ENCODE measurements around the genes DYNLRB2 and GAN.

- PRO-cap: no peak
- RAMPAGE, long total RNA, 3 experiments: no peak in any of the 3 experiments
Measured at GRCh38 chr16:78984858-78985408, 615.6 kb downstream of the MAF start.

- PRO-cap: no peak
- RAMPAGE, long total RNA, 3 experiments: no peak in any of the 3 experiments
Measured at GRCh38 chr16:79229144-79229691, 371.3 kb downstream of the MAF start.

DNA sequence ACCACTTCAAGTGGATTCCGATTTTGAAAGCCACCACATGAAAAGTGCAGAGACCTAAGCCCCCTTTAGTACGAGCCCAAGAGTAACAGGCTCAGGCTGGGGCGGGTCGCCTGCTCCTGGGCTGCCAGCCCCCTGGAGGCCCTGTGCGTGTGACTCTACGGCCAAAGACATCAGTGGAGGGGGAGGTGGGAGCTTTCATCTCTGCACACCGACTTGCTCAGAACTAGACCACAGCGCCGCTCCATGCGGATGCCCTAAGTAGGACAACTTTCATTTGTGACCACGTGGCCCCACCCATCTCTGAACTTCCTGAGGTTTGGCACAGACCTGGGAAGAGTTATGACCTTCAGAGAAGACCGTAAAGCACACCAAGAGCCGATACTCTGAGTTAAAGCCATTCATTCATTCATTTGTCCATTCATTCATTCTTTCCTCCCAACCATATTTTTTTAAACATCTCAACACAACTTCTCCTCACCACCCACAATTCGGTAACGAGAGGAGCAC lies 328.2 kb downstream of the MAF start:
- PRO-cap: no peak
- RAMPAGE, long total RNA, 3 experiments: no peak in any of the 3 experiments

DNA sequence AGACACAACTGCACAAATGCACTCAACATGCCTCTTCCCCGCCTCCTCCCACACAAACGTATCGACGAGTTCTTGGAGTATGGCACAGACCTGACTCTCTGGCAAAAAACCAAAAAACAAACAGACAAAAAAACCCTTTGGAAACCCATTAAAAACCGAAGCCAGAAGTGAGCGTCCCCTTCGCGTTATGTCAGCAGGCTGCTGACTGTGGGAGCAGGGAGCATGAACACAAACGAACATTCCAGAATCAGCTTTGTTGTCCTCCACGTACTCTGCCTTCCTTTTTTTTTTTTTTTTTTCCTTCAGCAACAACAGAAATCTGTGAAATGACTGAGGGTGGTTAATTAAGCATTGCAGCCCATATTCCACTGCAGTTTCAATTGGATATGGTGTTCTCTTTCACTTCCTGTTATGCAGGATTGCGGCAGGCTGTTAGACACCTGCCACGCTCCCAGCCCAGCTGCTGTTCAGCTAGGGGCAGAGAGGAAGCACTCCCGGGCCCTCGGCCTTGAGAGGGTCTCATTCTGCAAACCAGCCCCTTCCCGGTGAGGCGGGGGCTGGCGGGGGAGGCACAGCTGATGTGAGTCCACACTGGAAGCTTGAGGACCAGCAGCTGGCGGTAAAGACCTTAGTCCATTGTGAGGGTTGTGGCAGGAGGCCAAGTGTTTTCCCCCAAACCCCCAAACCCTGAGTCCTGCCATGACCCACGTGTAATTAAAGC lies 313.5 kb downstream of the MAF start:
- PRO-cap: bidirectional peak, plus-strand start at position 459 of the sequence, minus-strand start at position 192 of the sequence
- RAMPAGE, long total RNA, 3 experiments: no peak in any of the 3 experiments

DNA sequence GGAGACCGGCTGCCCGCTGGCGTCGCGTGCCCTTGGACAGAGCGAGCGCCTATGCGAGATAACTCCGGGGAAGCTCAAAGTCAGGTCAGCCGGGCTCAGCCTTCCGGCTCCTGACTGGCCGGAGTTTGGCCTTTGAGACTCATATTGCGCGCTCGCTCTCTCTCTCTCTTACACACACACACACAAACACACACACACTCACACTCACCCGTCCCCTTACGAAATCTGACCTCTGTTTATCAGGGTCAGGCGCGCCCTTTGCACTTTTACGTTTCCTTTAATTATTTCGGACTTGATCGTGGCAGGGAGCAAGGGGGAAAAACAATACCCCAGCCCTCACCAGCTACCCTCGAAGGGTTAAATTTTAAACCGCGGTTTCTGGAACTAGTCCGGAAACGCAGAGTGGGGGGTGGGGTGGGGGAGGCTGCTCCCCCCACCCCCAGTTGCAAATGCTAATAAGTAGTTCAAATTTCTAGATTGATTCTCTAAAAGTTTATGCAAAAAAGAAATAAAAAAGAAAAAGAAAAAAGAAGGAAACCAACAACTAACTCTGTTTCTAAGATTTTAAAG lies 1.0 kb upstream of the MAF start:
- PRO-cap: unidirectional peak, minus-strand start at position 116 of the sequence
- RAMPAGE, long total RNA, 3 experiments: no peak in any of the 3 experiments

GRCh38 chr16:79776351-79777104 lies 176.0 kb upstream of the MAF start:
- PRO-cap: no peak
- RAMPAGE, long total RNA, 3 experiments: no peak in any of the 3 experiments

- PRO-cap: no peak
- RAMPAGE, long total RNA, 3 experiments: no peak in any of the 3 experiments
Measured at GRCh38 chr16:80507705-80508242, 33.0 kb upstream of the DYNLRB2 start.

GRCh38 chr16:80540162-80541373 lies at the start of gene DYNLRB2:
Gene DYNLRB2 (plus strand): TSS chr16:80540993.
- PRO-cap: bidirectional peak, plus-strand start at chr16:80541019, minus-strand start at chr16:80540887
- RAMPAGE, long total RNA, 3 experiments: start-site peak on the plus strand in 2 of 3 experiments, at chr16:80541006-80541051 at its widest, 6 to 19 reads per replicate

DNA sequence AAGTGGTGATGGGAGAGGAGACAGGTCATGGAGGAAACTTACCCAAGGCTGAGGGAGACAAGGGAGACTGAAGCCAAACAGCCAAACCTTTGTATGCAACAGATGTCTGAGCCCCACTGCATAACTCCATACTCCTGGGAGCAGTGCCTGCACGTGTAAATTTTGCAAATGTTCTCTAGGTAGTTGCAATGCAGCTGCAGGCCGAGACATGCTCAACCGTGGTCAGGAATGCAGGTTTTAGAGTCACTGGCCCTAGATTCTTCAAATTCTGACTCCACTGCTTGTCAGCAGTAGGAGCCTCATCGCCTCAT lies 11.4 kb downstream of the DYNLRB2 start:
- PRO-cap: no peak
- RAMPAGE, long total RNA, 3 experiments: no peak in any of the 3 experiments

- PRO-cap: no peak
- RAMPAGE, long total RNA, 3 experiments: no peak in any of the 3 experiments
Measured at GRCh38 chr16:81039296-81039723, 3.7 kb downstream of the ATMIN start.

GRCh38 chr16:81040271-81041047 lies 4.8 kb downstream of the ATMIN start:
- PRO-cap: no peak
- RAMPAGE, long total RNA, 3 experiments: no peak in any of the 3 experiments

- PRO-cap: bidirectional peak, plus-strand start at chr16:81314966, minus-strand start at chr16:81314778
- RAMPAGE, long total RNA, 3 experiments: start-site peak on the minus strand in 1 of 3 experiments, at chr16:81314781-81314819 at its widest, 12 reads per replicate
Measured at GRCh38 chr16:81314507-81315504, at the start of gene GAN. Gene GAN (plus strand): TSS chr16:81314962.

GRCh38 chr16:81377243-81378173 lies 62.7 kb downstream of the GAN start:
- PRO-cap: no peak
- RAMPAGE, long total RNA, 3 experiments: no peak in any of the 3 experiments

DNA sequence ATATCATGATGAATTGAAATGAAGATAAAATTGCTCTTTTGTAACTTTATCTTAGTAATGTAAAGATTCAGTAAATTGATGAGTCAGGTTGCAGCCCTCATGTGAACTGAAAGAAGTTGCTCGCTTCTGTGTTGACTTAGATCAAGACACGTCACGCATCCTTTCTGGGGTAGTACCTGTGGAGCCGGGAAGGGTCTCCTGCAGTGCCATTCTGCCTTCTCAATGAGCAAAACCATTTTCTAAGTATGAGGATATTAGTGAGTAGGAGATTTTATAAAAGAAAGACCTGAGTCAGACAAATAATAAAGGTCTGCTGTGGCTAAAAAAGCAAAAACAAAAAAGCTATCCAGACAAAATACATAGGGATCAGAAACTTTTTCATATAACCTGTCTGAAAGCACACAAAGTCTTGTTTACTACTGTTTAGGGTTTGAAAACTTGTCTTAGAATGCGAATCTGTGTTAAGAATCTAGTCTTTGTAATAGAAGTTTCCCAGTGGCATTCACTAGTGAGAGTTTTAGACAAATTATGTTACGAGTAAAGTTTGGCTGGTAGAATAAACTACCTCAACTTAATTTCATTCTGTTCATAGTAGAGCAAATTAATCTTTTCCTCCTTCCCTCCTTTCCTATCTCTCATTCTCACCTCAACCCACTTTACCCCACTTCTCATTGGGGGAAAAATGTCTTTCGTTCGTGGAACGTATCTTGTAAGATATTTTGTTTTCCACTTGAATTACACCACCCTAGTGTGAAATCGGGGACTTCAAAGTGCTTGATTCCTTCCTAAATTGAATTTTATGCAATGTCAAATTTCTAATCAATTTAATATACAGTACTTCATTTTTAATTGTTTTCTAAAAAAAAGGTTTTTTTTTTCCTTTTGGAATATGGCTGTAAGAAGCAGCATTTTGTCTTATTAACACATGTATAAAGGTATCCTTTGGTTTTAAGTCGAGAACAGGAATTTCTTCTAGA lies 63.7 kb downstream of the GAN start:
- PRO-cap: no peak
- RAMPAGE, long total RNA, 3 experiments: no peak in any of the 3 experiments

GRCh38 chr16:81452958-81453460 lies 8.4 kb downstream of the CMIP start:
- PRO-cap: no peak
- RAMPAGE, long total RNA, 3 experiments: no peak in any of the 3 experiments

DNA sequence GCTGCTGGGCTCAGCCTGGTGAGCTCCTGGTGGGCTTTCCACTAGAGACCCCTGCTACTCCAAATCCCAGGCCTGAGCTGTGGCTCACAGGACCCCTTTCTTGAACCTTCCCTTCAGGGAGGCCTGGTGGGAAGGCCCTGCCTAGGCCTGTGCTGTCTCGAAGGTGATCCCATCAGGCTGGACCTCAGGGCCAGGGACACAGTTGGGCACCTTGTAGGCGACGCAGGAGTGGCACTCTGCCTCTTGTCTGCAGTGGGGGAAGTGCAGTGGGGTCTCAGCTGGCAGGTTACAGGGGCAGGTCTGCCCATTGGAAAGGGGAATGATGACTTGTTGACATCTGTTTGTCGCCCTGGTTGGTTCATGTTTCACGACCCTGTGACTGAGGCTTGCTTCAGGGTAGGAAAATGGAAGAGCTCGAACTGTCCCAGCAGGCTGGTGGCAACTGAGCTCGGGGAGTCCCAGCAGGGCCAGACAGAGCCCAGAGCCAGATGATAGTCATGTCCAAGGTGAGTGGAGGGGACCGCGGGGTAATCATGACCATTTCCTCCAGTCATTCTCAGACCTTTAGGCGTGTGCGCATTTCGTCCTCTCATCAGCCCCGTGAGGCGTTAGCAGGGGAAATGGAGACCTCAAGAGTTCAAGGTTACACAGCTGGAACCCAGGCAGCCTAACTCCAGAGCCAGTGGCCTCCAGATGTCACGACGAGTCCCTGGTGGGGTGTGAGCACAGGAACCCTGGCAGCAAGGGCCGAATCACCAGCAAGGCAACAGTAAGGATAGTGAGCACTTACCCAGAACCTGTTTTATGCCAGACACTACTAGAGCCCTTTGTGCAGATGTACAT lies 11.3 kb downstream of the CMIP start:
- PRO-cap: no peak
- RAMPAGE, long total RNA, 3 experiments: no peak in any of the 3 experiments

GRCh38 chr16:81463196-81463715 lies 18.6 kb downstream of the CMIP start:
- PRO-cap: no peak
- RAMPAGE, long total RNA, 3 experiments: no peak in any of the 3 experiments

GRCh38 chr16:81463716-81464530 lies 19.3 kb downstream of the CMIP start:
- PRO-cap: no peak
- RAMPAGE, long total RNA, 3 experiments: no peak in any of the 3 experiments

GRCh38 chr16:81482652-81483190 lies 38.1 kb downstream of the CMIP start:
- PRO-cap: no peak
- RAMPAGE, long total RNA, 3 experiments: start-site peak on the plus strand in 1 of 3 experiments, at chr16:81482722-81483137 at its widest, 5 to 7 reads per replicate

DNA sequence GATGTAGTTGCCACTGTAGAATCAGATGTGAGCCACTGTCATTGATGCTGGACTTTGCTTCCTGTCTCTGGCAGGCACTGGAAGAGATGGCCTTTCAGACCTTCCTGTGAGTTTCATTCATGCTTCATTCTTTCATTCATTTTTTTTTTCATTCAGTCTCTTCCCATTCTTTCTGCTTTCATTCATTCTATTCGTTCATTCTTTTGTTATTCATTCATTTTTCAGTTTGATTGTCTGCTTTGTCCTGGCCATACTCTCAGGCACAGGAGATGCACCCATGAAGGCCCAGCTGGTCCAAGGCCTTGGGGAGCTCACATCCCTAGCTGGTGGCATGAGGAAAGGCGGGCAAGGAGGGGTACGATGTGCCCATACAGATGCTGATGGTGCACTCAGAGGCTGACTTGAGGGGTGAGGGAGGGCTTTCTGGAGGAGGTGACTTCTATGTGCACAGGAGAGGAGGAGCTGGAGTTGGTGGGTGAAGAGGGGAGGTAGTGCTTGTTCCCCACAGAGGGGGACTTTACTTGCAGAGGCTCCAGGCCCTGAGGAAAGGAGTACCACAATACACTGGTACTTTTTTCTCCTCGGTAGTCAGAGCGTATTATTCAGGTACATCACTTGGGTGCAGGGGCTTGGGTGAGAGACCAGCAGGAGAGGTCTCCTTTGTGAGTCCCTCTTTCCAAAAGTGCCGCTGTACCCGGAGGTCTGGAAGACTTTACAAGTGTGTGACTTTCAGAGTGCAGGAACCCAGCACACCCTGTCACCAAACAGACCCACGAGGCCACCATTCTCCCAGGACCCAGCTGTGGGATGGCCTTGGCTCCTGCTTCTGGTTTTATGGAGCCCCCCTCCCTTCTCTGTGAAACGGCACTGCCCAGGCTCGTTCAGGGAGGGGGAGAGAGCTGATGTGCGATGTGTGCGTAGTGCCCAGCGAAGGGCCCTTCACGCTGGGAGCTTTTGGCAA lies 44.5 kb downstream of the CMIP start:
- PRO-cap: no peak
- RAMPAGE, long total RNA, 3 experiments: no peak in any of the 3 experiments